Monocyte (primary cell): ENCODE results near the genes MUC21 and PSORS1C1.

GRCh38 chr6:30724022-30724596, 4.0 kb downstream of the TUBB start:
- PRO-cap, 2 experiments, result no peak in any of the 2 experiments

GRCh38 chr6:30764051-30764701, 19.8 kb upstream of the IER3 start:
- PRO-cap, 2 experiments, result no peak in any of the 2 experiments

DNA sequence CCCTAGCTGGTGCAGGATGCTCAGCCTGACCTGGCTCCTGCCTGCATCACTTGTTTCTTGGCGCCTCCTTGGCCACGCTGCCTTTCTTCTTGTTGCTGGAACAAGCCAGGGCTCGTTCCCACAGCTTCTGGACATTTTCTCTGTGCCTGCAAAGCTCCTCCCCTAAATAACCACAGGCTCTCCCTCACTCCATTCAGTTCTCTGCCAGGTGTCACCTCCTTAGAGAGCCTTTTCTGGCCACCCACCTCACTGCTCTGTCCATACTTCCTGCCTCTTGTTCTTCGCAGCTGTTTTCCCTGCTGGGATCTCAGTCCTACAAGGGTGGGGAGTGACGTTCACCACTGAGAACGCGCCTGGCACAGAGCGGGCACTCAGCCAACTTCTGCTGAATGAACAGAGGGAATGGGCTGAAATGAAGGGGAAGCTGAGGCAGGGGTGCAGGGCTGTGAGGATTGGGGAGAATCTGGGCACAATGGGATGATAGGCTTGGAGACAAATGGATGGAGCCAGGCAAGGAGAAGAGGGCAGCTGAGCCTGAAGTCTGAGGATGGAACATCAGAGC, 6.0 kb downstream of the DDR1 start:
- PRO-cap, 2 experiments, result no peak in any of the 2 experiments

GRCh38 chr6:30913276-30913560, 820 bp upstream of the VARS2 start:
- PRO-cap, 2 experiments, result no peak in any of the 2 experiments

- PRO-cap, 2 experiments, result no peak in any of the 2 experiments
These were observed 433 bp downstream of the VARS2 start for GRCh38 chr6:30914433-30914908.

GRCh38 chr6:30926501-30927014, 5.4 kb downstream of the SFTA2 start:
- PRO-cap, 2 experiments, result no peak in any of the 2 experiments

DNA sequence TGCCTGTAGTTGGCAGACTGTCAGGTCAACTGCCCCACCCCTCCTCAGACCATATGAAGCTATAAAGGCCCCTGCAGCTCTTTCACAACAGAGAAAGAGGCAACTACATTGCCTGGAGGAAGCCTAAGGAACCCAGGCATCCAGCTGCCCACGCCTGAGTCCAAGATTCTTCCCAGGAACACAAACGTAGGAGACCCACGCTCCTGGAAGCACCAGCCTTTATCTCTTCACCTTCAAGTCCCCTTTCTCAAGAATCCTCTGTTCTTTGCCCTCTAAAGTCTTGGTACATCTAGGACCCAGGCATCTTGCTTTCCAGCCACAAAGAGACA, at the start of gene MUC21:
TSS of gene MUC21 (plus strand) at position 90 of the 329 bp plus-strand sequence.
- PRO-cap, 2 experiments, result no peak in any of the 2 experiments

GRCh38 chr6:31114554-31114938, at the start of gene PSORS1C1:
Gene PSORS1C1 (plus strand): TSS chr6:31114800.
- PRO-cap, 2 experiments, result no peak in any of the 2 experiments

DNA sequence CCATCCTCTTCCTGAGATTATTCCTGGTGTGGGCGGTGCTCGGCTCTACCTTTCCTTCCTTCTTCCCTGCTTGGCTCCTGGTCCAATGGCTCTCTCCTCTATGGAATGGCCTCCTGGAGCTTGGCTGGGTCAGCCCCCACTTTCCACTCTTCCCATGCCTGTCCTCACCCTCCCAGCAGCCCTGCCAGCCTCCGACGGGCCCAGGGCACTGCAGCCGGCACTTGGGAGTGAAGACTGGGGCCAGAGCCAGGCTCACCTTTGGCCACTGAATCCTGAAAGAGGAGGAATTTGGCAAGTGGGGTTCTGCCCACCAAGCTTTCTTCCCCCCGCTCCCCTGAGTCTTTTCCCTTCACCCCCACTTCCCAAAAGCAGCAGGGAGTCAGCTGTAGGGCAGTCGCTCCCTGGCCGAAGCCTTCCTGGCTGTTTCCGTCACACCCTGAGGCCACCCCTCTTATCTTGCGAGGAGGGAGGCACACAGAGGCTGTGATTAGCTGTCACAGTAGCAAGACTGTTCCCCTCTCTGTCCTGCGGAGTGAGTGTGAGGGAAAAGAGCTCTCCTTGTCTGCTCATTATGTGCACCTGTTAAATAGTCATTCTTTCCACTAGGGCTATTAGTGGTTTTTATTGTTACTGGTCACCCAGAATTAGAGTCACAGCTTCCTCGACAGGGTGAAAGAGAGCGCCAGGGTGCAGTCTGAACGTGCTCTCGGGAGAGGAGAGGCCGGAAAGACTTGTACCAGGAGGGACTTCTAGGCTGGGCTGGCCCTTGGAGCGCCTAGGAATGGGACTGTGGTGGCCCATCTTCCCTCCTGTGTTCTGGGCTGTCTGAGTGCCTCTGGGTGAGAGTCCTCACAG, 6.4 kb upstream of the CDSN start:
- PRO-cap, 2 experiments, result no peak in any of the 2 experiments

- PRO-cap, 2 experiments, result no peak in any of the 2 experiments
These were observed 5.4 kb downstream of the POU5F1 start for GRCh38 chr6:31164892-31165735.

GRCh38 chr6:31185300-31185575, 14.8 kb upstream of the POU5F1 start:
- PRO-cap, 2 experiments, result no peak in any of the 2 experiments

DNA sequence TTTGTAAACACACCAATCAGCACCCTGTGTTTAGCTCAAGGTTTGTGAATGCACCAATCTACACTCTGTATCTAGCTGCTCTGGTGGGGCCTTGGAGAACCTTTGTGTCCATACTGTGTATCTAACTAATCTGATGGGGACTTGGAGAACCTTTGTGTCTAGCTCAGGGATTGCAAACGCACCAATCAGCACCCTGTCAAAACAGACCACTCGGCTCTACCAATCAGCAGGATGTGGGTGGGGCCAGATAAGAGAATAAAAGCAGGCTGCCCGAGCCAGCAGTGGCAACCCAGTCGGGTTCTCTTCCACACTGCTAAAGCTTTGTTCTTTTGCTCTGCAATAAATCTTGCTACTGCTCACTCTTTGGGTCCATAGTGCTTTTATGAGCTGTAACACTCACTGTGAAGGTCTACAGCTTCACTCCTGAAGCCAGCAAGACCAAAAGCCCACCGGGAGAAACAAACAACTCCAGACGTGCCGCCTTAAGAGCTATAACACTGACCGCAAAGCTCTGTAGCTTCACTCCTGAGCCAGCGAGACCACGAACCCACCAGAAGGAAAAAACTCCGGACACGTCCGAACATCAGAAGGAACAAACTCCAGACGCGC, 25.8 kb upstream of the POU5F1 start:
- PRO-cap, 2 experiments, result no peak in any of the 2 experiments

GRCh38 chr6:31198301-31198588, 27.8 kb upstream of the POU5F1 start:
- PRO-cap, 2 experiments, result no peak in any of the 2 experiments

DNA sequence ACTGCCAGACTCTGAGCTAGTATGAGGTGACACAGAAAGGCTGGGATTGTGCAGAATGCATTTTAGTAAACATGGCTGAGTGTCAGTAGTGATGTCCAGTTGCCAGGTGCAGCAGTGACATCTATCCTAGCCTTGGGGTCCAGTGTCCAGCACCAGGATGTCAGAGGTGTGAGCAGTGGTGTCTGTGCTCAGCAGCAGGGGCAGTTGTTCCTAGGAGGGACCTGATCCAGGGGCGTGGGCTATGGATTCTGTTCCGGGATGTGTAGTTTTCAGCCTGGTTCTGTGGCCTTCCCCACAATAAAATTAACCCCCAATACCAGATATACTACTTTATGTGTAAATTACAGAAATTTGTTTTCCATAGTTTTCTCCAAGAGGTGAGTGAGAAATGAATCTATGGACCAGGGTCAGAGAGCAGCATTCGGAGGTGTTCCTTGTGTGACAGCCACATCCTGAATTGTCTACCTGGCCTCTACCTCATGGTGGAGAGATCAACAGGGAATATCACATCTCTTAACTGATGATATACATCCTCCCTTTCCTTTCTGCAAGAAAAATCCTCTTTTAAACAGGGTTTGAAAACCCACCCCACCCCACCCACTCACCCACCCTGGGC, 5.8 kb downstream of the HLA-C start:
- PRO-cap, 2 experiments, result no peak in any of the 2 experiments

GRCh38 chr6:31268083-31268568, 3.8 kb downstream of the HLA-C start:
- PRO-cap, 2 experiments, result peak in 2 of 2 experiments; most common minus-strand start chr6:31268161 (in 1)

DNA sequence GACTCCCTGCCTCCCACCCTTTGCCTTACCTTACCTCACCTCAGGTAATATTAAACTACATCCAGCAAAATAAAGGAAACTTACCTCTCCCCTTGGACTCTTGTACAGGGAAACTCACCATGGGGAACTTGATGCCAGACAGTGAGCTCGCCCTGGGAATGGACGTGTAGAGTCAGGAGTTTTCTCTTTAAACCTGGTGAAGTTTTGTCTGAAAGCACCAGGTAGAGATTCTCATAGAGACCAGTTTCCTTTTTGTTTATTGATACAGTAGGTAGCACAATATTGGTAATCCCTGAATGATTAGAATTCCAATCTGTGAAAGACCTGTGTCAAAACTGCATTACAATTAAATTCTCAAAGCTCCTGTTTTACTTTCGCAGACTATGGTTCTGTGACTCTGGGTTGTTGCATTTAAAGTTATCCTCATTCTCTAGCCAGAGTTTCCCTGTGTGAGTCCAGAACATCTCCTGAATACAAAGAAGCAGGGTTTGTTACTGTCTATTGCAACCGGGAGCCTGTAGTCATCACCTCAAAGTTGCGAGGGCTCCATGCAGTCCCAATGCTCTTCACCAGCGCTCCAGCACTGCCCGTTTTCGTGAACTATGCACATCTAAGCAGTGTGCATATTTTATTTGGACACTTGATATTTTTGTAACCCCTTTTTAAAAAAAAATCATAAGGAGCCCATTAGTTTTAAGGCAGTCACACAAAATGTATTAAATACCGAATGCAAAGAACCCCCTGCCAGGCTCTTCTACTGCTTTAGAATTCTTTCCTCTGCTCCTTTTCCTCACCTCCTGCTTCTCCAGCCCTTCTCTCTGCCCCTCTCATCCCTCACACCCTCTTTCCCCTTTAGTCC, 836 bp upstream of the HLA-C start:
- PRO-cap, 2 experiments, result no peak in any of the 2 experiments

GRCh38 chr6:31402347-31403289, 777 bp upstream of the MICA start:
- PRO-cap, 2 experiments, result no peak in any of the 2 experiments

DNA sequence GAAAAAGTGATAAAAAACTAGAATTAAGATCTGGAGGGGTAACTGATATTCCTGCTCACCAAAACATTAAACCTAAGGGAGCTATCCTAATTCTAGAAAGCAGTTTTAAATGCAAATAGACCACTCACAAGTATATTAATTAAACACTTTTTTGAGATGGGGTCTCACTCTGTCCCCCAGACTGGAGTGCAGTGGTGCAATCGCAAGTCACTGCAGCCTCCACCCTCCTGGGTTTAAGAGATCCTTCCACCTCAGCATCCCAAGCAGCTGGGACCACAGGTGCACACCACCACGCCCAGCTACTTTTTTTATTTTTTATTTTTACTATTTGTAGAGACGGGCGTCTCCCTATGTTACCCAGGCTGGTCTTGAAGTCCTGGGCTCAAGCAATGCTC, 2.9 kb downstream of the MCCD1 start:
- PRO-cap, 2 experiments, result peak in 2 of 2 experiments; most common minus-strand start position 230 of the sequence (in 2)

DNA sequence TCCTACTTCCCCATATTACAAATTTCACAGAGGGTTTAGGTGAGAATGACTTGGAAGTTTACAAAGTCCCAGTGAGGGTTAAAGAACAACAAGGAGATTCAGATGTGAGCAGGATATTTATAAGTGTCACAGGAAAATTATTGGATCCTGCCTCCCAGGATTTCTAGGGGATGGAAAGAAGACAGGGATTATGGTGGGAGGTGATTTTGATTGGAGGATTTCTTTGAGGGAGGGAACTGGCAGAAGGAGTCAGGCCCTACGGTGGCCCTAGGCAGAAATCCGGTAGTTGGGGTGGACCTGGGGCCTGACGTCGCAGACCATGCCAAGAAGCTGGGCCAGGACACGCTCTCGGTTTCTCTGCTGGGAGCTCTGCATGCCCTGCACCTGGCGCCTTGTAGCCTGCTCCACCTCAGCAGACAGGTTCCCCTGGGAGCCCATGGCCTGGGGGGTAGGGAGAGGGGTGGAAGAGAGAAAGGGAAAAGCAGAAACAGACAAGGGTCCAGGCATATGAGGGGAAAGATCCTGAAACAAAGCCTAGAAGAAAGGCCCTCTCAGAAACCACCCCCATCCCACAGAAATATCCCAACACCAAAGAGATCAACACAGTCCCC, 1.2 kb downstream of the ATP6V1G2 start:
- PRO-cap, 2 experiments, result no peak in any of the 2 experiments

DNA sequence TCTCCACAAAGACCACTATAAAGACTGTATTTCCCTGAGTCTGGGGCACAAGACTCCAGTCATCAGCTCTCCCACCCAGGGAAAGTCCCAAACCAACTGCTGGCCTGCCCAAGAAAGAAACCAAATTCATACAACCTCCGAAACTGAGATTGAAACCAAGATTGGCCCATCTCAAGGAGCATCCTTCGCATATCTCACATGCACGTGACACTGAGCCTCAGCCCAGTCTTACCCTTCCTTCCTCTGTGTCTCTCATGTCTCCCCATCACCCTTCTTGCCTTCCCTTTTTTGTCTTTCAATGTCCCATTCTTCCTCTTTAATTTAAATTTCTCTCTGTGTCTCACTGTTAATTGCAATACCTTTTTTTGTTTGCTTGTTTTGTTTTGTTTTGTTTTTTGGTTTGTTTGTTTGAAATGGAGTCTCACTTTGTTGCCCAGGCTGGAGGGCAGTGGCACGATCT, 3.4 kb upstream of the LTA start:
- PRO-cap, 2 experiments, result peak in 2 of 2 experiments; most common plus-strand start position 225 of the sequence (in 1); most common minus-strand start position 98 of the sequence (in 2)